A673 (cell line): ENCODE measurements around the gene SULT6B1.

- PRO-cap = no peak
Measured at GRCh38 chr2:36543333-36543792, 54.6 kb downstream of the FEZ2 start.

GRCh38 chr2:36866213-36866488 lies 100.2 kb downstream of the STRN start:
- PRO-cap = no peak

- PRO-cap = no peak
Measured at GRCh38 chr2:36961719-36962219, 4.6 kb downstream of the STRN start.

DNA sequence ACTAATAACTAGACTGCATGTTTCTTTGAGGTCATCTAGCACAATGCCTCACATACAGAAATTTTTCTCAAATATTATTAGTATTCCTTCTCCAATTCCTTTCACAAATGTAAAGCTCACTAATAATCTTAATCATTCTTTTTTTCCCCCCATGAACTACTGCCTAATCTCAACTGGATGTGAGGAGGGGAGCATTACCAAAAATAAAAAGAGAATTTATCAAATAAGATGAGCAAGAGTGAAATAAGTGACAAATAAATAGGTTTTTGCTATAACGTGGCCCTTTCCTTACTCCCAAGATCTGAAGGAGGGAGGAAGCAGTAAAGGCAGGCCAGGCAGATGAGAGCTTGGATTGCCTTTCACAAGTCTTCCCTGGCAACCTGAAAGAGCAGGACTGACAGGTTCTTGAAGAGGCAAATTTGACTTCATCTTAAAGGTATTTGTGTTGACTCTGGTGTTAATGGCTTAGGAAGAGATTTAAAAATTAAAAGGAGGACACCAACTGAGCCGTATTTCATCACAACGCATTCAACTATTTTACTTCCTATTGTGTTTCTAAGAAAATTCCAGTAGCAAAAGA lies 3.4 kb downstream of the STRN start:
- PRO-cap = no peak

DNA sequence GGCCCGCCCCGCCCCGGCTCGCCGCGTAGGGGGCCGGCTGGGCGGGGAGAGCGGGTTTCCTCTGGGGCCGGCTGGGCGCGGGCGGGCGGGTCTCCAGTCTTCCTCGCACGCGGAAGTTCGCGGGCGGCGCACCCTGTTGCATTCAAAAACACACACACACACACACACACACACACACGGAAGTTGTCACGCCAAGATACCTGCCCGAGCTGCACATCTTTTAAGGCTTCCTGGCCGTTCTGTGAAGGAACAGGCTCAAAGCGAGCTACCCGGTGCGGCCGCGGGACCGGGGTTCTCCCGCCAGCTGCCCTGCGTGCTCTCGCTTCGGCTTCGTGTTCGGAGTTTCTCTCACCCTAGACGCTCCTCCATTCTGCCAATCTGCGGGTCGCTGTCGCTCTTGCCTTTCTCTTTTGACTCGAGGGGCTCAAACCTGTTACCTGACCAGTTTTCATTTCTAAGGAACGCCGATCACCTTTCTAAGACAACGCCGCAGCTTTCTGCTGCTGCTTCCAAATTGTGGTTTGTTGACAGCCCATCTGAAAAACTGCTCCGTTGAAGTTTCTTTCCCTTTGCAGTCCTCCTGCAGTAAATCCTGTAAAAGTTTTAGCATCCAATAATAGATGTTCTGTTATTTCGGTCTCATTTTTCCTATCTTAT lies 543 bp upstream of the STRN start:
- PRO-cap = bidirectional peak, plus-strand start at position 96 of the sequence, minus-strand start outside the sequence

- PRO-cap = no peak
Measured at GRCh38 chr2:37188594-37189015, at the start of gene SULT6B1. Gene SULT6B1, minus strand, starts transcription at chr2:37188670.

DNA sequence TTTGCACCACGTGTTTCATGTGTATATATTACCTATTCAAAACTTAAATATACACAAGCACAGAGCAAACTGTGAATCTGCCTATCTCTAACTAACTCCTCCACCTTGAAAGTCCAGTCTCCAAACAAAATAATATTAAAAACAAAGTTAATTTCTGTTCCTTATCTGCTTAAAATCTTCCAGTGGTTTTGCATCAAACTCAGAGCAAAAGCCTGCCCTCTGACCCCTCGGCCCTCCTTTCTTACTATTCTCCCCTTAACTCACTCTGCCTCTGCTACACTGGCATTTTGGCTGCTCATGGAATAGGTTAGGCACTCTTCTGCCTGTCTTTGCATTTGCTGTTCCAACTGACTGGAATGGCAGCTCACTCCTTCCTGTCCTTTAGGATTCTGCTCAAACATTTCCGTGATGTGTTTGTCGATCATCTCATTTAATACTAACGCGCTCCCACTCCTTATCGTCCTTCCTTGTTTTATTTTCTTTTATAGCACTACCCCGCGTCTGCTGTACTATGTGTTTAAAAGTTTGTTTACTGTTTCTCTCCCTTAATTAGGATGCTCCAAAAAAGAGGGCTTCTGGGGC lies 861 bp downstream of the CEBPZ start:
- PRO-cap = no peak

DNA sequence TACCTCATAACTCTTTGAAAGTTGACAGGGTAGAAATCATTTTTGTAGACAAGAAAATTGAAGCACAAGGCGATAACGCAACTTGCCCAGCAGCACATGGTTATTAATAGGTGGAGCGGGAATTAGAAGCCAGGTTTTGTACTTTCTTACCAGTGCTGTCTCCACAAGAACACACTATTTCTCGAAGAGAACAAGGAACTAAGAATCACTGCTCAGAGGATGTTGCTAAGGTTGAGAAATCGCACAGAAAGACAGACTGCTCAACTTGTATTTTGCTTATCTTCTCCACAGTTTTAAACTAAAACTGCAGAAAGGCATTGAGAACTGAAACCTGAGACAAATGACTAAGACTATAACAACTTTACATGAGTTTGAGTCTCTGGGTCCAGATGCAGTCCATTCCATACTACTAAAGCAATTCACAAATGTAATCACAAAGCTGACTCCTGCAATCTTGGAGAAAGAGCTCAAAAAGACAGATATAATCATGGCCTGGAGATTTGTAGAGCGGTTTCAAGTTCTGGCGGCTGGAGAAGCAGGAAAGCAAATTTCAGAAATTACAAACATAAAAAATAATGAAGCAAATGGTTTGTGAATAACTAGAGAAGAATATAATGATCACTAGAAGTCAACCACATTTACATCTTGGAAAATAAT lies 6.2 kb downstream of the PRKD3 start:
- PRO-cap = no peak

DNA sequence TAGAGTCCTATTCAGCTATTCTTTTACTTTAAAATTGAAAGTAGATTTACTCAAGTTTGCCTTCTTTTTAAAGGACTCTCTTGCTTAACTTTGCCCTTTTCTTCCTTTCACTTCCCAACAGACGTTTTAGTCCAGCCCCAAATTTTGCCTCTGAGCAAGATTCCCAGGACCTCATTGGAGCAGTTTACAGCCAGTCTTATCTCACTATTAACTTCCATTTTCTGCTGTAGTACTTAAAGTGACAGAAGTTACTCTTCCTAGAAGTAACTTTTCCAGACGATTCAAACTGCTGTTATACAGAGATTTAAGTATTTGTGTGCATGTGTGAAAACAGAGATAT lies 1.7 kb upstream of the PRKD3 start:
- PRO-cap = no peak

DNA sequence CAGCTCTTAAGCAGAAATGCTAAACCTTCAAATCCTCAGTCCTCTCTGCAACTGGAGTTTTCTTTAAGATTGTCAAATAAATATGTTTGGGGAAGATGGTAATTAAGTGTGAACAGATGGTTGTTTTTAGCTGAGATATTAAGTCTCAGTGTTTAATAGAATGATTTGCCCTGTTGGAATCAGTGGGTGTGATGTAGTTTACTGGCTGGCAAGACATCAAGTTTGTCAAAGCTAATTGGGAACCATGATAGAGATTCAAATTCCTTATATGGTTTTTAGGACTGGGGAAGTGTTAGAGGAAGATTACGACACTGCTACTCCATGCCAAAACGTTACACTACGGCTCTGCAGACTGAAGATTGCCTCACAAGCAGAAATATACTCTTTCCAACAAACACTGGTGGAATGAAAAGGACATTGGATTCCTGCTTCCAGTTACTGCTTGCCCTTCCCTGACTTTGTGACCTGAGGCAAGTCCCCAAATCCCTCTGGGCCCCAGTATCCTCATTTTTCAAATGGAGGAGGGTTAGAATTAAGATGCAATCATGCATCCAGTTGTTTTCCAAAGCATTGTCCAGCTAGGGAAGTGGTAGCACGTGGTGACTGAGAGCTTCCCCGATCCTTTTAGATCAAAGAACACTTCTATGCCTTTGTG lies 147.6 kb downstream of the CDC42EP3 start:
- PRO-cap = bidirectional peak, plus-strand start at position 295 of the sequence, minus-strand start at position 53 of the sequence

GRCh38 chr2:37561624-37562177 lies 109.7 kb downstream of the CDC42EP3 start:
- PRO-cap = bidirectional peak, plus-strand start at chr2:37561859, minus-strand start at chr2:37561711

DNA sequence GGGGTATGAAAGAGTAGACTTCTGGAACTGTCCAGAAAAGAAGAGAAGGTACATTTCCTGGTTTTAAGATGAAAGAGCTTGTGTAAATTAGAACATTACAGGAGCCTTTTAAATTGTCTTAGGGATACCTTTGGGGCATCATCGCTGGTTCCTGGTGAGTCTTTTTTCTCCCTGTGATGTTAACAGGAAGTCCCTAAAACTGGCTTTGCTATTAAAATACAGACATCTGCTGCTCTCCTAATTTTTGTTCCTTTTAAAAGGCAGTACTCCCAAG lies 1.5 kb downstream of the CDC42EP3 start:
- PRO-cap = no peak

DNA sequence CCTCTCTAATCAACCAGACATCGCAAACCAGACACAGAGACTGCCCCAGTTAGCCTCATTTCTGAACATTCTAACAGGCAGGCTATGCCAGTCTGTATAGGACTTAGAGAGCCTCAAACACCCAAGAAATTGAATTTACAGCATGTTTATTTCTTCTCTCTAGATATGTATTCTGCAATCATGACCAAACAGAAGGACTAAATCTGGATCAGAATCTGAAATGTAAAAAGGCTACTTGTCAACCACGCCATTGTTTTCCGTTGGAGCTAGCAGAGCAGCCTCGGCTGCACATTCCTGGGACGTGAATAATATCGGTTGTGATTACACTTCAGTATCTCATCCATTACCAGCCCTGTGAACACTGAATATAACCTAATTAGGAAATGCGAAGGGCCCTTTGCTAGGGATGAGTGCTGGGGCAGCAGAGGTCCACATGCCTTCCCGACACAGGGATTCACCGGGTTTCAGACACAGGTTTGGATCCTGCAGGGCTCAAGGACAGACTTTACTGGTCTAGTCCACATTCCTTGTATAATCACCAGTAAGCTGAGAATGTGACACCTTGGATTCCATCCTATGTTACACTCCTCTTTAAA lies 17.6 kb upstream of the CDC42EP3 start:
- PRO-cap = no peak

DNA sequence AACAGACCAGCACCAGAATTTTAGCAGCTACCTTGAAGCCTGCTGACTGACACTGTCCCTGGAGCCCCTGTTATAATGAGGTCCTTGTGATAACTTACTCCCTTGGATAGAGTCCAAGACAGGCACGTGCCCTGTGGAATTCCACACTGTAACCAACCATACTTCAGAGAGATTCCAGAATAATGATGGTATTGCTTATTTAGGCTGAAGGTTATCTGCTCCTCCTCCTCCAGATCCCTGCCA lies 97.1 kb upstream of the RMDN2 start:
- PRO-cap = no peak

GRCh38 chr2:38082481-38083385 lies 6.8 kb upstream of the CYP1B1 start:
- PRO-cap = no peak

DNA sequence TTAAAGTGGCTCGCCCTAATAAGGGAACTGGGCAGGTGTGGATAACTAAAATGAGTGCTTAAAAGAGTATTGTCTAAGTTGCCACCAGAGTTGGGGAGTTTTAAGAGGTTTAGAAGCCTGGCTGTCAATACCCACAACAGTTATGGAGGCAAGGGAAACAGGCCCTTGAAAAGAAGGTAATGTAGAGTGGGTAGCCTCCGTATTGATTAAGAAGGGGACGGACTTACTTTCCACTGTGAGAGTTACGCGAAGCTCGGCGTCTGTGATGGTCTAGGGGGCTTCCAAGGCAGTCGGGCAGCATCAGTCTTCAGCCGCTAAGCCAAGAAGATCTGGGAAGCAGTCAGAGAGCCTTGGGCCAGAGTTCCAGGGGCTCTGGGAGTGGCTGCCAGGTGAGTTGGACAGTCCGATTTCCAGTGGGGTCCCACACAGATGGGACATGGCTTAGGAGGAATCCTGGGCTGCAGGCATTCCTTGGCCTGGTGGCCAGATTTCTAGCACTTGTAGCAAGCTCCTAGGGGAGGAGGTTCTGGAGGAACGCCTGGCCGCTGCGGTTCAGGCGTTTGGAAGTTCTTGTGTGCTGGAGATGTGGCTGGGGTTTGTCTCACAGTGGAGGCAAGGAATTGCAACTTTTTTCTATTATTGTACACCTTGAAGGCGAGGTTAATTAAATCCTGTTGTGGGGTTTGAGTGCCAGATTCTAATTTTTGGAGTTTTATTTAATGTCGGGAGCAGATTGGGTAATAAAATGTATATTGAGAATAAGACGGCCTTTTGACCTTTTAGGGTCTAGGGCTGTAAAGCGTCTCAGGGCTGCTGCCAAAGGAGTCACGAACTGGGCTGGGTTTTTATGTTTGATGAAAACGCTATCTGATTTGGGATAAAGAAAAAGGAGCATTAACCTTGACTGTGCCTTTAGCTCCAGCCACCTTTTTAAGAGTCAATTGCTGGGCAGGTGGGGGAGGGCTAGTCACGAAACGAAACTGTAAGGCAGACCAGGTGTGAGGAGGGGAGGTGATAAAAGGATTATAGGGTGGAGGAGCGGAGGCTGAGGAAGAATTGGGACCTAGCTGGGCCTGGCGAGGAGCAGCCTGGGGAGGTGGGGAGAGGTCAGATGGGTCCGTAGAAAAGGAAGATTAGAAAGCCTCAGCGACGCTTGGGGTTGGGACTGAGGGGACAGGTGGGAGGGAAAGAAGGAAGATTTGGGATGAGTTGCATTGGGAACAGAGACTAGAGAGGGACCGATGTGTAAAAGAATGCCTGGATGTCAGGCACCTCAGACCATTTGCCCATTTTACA lies 8.2 kb upstream of the CYP1B1 start:
- PRO-cap = no peak

DNA sequence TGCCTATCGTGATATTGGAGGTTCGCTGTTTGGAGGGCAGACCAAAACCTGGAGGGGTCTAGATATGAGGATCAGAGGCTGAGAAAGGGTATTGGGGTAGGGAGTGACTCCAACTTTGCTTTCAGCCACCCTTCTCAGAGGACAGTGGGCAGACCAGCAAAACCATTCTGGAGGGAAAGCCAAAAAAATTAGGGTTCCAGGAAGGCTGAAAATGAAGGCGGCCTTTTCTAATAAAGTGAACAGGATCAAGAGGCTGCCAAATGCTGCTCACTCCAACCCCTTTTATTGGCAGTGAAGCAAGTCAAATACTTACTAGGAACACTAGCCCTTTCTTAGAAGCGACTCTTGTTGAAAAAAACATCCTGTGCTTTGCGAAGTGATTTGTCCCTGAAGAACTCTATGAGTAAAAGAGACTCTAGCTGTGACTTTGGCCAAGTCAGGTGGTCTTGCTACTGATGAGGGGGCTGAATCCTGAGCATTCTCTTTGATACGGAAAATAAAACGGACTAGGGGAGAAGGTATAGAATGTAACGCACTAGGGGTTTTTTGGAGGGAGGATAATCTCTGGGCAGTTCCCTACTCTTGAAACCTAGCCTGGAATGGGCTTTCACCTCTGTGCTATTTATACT lies 83.7 kb upstream of the CYP1B1 start:
- PRO-cap = no peak

- PRO-cap = no peak
Measured at GRCh38 chr2:38171330-38171756, 95.4 kb upstream of the CYP1B1 start.

DNA sequence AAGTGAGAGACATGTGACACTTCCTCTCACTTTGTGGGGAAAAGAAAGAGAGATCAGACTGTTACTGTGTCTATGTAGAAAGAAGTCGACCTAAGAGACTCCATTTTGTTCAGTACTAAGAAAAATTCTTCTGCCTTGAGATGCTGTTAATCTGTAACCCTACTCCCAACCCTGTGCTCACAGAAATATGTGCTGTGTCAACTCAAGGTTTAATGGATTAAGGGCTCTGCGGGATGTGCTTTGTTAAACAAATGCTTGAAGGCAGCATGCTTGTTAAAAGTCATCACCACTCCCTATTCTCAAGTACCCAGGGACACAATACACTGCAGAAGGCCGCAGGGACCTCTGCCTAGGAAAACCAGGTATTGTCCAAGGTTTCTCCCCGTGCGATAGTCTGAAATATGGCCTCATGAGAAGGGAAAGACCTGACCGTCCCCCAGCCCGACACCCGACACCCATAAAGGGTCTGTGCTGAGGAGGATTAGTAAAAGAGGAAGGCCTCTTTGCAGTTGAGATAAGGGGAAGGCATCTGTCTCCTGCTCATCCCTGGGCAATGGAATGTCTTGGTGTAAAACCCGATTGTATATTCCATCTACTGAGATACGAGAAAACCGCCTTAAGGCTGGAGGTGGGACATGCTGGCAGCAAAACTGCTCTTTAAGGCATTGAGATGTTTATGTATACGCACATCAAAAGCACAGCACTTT lies 99.2 kb downstream of the ATL2 start:
- PRO-cap = no peak

- PRO-cap = no peak
Measured at GRCh38 chr2:38377810-38378326, 795 bp upstream of the ATL2 start.